AG10803 (cell line): ENCODE data around the gene MFSD4B.

DNA sequence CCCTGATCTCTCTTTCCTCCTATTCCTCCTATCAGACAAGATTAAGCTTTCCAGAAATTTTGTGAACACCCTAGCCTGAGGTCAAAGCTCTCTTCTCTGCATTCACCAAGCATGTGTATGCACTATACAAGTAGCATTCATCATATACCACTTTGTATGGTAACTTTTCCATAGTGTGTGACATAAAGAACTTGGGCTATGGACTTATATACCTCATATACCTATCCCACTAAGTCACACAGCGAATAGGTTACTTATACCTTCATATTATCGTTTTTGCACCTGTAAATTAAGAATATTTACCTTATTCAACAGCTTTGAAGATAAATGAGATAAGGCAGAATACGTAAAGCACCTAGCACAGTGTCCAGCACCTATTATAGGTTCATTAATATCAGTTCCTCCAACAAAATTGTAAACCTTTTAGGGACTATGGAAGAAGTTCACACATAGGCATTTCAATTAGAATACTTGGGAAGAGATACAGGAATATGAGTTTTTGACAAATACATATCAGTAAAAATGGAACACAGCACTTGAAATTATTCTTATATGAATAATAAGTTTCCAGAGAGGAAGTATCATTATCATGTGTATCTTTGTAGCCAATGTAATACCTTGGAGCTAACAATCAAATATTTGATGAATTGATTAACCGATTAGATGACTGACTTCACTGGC lies 52.8 kb downstream of the CDK19 start:
- RRBS: no CpG with 5 or more reads among the region's 4 CpGs

- RRBS: no CpG with 5 or more reads among the region's 3 CpGs
Observed at GRCh38 chr6:110813812-110814160, 1.5 kb downstream of the CDK19 start.

- RRBS: no CpG with 5 or more reads among the region's 3 CpGs
Observed at GRCh38 chr6:111109960-111110630, 22.8 kb downstream of the SLC16A10 start.

GRCh38 chr6:111258516-111259821 lies at the start of gene MFSD4B:
MFSD4B (plus strand) TSS chr6:111259339.
- RRBS: 2% methylated on average over 19 of the region's 79 CpGs

DNA sequence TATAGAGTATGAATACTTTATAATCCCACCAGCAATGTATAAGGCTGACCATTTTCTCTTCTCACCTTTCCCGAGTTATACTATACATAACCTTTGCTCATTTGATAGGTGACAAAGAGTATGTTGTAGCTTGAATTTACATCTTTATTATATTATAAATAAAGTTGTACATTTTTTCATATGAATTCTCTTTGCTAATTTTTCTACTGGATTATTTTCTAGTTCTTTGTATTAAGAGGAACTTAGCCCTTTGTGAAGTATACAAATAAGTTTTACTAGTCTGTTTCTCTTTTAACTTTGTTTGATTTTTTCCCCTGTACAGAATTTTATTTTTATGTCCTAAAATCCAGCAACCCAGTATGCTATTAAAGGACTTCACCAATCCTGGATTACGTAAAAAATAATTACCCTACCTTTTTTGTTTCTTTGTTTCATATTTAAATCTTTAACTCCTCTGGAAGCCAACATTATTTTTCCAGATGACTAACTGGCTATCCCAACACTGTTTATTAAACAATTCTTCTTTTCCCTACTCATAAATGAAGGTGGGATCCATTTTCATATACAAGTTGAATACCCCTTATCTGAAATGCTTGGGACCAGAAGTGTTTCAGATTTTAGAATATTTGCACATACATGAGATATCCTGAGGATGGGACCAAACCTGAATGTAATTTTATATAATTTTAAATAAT lies 7.4 kb downstream of the REV3L start:
- RRBS: no CpG with 5 or more reads among the region's 2 CpGs

DNA sequence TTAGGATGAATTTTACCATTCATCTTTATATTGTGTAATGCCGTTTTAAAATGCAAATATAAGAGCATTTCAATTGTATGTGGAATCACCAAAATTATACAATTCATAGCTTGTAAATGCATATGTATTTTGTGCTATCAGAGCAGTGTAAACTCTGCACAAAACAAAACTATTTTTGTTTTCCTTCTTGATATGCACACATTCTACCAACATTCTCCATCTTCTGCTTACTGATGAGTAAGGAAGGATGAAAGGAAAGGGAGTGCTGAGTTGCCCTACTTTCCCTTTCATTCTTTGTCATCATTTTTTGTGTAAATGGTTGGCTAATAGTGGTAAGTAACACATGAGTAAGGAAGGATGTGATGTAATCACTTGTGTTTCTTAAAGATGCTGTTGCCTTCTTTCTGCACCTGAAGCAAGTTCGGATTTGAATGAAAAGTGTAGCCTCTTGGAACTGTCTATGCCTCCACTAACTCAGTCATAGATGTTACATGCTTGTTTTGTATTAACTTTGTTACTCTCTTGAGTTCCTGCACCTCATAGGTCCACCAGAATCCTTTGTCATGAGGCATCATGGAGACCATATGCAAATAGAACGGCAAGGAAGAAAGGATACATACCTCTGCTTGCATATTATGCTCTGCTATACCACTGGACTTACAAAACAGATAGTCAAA lies 4.7 kb upstream of the REV3L start:
- RRBS: no CpG with 5 or more reads among the region's 3 CpGs

- RRBS: no CpG with 5 or more reads among the region's 4 CpGs
Observed at GRCh38 chr6:111517809-111518282, 34.8 kb upstream of the REV3L start.

DNA sequence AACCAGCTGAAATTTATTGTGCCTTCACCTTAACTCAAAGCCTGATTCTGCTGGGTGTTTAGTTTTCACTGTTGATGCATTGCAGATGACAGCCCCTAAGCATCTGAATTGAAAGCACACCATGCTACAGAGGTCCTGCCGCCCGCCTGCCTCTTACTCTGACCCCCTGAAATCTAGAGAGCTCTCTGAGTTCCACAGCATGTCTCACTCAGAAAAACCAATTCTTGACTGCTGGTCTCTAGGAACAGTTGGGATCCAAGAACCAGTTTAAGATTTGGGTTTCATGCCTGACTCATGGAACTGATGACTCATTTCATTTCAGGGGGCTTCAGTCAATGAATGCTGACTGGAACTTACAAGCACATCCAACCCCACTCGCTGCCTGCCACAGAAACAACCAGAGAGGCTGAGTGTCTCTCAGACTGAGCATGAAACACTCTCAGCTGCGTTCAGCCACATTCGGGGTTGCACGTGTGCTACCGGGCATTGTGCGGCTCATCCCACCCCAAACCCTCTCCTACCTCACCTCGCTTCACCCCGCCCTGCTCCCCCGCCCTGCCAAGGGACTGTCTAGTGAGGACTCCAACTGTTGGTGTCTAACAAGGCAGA lies 19.9 kb upstream of the TRAF3IP2 start:
- RRBS: no CpG with 5 or more reads among the region's 11 CpGs

- RRBS: no CpG with 5 or more reads among the region's 5 CpGs
Observed at GRCh38 chr6:111678838-111679504, 73.3 kb upstream of the TRAF3IP2 start.

DNA sequence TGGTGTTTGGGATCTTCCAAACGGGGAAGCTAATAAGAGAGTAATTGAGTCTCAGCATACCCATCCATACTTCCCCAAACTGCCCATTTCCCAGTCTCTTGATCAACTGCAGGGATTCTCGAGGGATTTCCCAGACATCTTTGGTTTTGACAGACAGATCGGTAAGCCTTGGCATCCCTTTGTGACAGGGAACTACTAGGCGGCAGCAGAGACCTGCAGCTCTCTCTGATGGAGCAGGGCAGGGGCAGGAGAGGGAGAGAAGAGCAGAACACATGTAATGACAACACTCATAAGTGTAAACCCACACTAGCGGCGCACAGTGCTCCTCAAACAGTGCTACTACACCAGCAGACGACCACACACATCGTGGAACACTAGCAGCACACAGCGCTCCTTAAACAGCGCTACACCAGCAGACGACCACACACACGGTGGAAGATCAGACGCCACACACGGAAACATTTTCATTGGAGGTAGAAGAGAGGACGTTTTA lies 94.4 kb upstream of the TRAF3IP2 start:
- RRBS: no CpG with 5 or more reads among the region's 15 CpGs

DNA sequence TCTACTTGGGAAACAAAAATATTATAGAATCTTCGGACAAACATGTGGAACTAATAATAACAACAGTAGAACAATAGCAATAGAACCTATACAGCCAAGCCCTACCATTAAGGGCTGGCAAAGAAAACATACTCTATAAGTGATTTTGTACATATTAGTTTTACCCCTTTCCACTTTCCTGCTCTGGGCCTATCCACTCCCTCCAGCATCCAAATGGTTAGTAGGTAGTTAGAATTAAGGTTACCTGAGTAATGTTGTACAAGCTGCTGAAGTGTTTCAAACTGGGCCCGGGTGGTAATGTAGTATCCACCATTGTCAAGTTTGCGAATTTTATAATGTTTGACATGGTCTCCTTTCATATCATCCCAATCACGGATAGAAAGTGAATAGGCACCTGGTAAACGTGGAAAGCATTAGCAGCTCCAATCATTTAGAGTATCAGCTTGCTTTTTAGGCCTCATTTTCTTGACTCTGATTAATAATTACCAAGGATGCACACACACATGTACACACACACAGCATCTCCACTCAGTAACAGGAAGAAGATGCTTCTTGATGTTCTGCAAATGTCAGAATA lies 97.1 kb upstream of the TRAF3IP2 start:
- RRBS: no CpG with 5 or more reads among the region's 5 CpGs

GRCh38 chr6:111764065-111764810 lies 109.0 kb downstream of the FYN start:
- RRBS: no CpG with 5 or more reads among the region's 6 CpGs

DNA sequence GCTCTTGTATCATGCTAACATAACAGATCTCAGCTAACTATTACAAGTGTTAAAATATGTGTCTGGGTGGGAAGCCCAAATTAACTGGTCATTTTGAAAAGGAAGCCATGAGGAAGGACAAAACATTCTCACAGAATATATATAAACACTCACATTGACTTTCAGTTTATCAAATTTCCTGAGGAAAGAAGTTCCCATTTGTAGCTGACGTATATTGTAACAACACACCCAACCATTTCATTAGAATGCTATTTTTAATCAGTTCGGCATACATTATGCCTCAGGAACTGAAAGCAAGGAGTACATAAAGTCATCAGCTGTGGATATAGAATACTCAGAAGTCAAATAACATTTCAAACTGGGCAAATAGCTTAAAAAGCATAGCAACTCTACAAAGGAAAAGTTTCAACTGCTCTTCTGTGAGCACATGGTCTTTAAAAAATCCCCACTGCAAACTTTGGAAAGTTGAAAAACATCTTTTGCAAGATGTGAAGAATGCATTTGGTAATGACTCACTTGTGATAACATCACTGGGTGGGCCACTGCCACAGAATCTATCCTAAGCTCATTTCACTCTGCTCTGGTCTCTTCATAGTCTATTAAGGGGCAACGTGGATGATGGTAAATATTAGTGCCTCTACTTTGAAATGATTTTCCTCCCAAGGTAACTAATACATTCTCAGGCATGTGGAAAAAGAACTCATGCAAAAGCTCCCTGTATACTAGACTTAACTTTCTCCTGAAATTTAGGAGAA lies 49.4 kb downstream of the FYN start:
- RRBS: no CpG with 5 or more reads among the region's 3 CpGs

GRCh38 chr6:111846357-111846738 lies 26.9 kb downstream of the FYN start:
- RRBS: no CpG with 5 or more reads among the region's 2 CpGs

GRCh38 chr6:111862438-111863359 lies 10.6 kb downstream of the FYN start:
- RRBS: no CpG with 5 or more reads among the region's 12 CpGs

DNA sequence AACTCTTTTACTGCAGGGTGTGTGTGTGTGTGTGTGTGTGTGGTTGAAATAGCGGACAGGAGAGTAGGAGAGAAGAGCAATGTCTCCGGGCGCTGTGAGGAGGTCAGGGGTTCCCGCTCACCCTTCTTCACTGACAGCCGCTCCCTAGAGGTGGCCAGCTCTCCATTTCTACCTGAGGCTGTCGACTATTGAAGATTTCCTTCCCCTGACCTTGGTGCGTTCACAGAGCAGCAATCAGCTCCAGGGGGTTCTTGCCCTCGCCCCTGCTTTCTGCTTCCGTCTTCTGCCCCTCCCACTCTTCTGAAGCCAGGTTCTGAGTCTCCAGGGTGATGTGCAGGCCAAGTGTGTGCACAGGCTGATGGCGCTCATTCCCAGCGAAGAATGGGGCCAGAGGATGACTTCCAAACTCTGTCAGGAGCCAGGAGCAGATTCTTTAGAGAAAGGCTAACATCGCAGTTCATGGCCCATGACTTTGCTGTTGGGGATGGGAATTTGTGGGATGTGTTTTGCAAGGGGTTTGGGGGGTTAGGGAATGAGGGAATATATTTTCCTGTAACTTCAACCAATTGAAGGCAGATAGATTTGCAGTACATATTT lies 56.2 kb upstream of the CCN6 start:
- RRBS: no CpG with 5 or more reads among the region's 12 CpGs

GRCh38 chr6:112144879-112145385 lies 57.5 kb downstream of the FAM229B start:
- RRBS: no CpG with 5 or more reads among the region's 11 CpGs

DNA sequence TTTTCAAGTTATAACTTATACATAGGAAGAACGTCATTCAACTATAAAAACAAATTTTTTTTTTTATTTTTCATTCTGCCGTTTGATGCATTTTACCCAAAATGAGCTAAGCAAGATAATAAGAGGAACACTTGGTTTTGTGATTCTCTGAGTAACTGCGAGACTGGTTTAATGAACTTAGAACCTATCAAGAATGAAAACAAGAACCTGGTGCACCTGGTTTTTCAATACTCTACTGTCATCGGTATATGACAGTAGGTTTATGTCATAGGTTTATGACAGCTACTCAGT lies 20.3 kb downstream of the LAMA4 start:
- RRBS: no CpG with 5 or more reads among the region's 4 CpGs

DNA sequence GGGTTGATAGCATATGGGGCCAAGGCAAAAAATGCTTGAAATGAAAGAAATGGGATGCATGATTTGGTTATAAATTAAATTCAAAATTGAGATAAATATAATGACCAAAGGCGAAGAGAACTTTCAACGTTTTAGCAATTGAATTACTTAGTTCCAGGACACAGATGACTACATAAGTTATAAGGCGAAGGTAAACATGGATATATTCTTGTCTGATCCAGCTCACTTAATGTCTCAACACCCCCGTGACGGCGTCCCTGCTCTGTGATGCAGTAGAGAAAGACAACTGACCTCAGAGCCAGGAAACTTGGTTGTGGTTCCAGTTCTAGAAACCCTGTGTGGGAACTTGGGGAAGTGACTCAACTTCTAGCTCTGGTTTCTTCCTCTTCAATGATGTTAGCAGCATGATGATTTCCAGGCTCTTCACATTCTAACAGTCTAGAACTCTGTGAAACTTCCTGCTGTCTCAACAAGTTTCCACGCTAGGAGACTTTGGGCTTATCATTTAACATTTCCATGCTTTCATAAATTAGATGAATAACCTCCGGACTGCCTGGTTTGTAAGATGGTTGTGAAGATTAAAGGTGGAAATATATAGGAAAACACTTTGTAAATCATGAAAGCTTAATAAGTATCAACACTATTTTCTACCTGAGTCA lies 18.4 kb downstream of the LAMA4 start:
- RRBS: no CpG with 5 or more reads among the region's 8 CpGs

- RRBS: no CpG with 5 or more reads among the region's 9 CpGs
Observed at GRCh38 chr6:112253296-112253867, 985 bp downstream of the LAMA4 start.